Adrenal gland (tissue), 7 donors: ENCODE measurements around a stretch of chr6.

DNA sequence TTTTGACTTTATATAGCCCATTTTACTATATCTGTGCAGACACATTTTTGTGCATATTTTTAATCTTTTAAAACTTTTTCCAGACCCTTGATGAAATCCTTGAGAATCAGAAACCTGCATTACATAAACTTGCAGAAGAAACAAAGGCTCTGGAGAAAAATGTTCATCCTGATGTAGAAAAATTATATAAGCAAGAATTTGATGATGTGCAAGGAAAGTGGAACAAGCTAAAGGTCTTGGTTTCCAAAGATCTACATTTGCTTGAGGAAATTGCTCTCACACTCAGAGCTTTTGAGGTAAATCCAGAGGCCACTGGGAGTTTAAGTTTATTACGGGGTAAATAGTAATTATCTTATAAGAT lies 177.4 kb downstream of the UTRN start:
- PRO-cap, 3 experiments: no peak in any of the 3 experiments
- RAMPAGE, long total RNA, 4 experiments: no peak in any of the 4 experiments
- RRBS: no CpG with 5 or more reads among the region's 1 CpG

- PRO-cap, 3 experiments: no peak in any of the 3 experiments
- RAMPAGE, long total RNA, 4 experiments: no peak in any of the 4 experiments
- RRBS: no CpG with 5 or more reads among the region's 4 CpGs
Measured at GRCh38 chr6:144543254-144543779, 258.2 kb downstream of the UTRN start.

DNA sequence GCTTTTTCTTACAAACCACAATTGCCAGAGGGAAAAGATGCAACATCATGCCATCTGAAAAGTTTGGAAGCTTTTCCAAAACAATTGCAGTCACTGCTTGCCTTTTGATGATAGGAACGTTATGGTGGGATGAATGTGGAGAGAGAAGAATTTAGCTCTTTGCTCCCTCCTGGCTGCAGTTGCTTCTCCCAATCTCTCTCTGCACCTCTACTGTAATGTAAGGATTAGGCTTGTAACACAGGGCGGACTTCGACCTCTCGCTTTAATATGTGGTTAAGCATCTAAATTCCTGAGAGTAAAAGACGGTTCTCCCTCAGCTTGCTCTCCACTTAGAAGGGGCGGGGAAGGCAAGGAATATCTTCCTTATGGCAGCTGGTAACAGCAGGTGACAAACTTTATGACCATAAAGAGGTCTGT lies 376.1 kb downstream of the UTRN start:
- PRO-cap, 3 experiments: no peak in any of the 3 experiments
- RAMPAGE, long total RNA, 4 experiments: no peak in any of the 4 experiments
- RRBS: no CpG with 5 or more reads among the region's 6 CpGs

- PRO-cap, 3 experiments: no peak in any of the 3 experiments
- RAMPAGE, long total RNA, 4 experiments: no peak in any of the 4 experiments
- RRBS: no CpG with 5 or more reads among the region's 3 CpGs
Measured at GRCh38 chr6:144702635-144703640, 417.8 kb downstream of the UTRN start.

DNA sequence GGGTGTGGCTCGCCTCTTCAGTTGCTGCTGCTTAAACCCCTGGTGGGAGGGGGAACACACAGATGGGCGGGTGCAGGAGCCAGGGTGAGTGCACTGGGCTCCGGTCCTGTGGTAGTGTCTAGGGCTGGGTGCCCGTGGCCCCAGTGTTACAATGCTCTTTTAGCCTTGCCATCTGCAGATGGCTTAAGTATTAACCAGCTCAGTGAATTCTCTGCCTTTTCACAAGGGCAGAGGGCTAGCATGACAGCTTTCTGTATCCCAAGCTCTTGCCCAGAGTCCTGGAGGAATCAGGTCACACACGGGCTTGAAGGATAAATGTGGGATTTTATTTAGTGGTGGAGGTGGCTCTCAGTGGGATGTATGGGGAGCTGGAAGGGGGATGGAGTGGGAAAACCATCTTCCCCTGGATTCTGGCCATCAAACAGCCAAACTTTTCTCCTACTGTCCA lies 659.1 kb downstream of the EPM2A start:
- PRO-cap, 3 experiments: no peak in any of the 3 experiments
- RAMPAGE, long total RNA, 4 experiments: no peak in any of the 4 experiments
- RRBS: no CpG with 5 or more reads among the region's 5 CpGs

DNA sequence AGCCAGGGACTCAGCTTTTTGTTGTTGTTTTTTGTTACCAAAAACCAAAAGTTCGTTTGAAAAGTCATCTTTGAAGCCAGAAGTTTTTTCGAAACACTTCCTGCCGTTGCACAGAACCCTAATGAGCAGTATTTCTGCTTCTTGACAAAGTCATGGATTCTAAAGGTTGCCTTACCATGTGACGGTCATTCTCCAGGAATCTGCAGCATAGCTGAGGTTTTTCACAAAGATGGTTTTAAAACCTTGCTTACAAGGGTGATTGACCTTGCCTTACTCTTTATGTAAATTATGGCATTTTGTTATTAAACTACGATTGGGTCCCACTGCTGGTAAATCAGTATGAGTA lies 2.0 kb downstream of the RAB32 start:
- PRO-cap, 3 experiments: peak in 3 of 3 experiments; most common plus-strand start position 144 of the sequence (in 1); most common minus-strand start position 123 of the sequence (in 3)
- RAMPAGE, long total RNA, 4 experiments: no peak in any of the 4 experiments
- RRBS: no CpG with 5 or more reads among the region's 5 CpGs

DNA sequence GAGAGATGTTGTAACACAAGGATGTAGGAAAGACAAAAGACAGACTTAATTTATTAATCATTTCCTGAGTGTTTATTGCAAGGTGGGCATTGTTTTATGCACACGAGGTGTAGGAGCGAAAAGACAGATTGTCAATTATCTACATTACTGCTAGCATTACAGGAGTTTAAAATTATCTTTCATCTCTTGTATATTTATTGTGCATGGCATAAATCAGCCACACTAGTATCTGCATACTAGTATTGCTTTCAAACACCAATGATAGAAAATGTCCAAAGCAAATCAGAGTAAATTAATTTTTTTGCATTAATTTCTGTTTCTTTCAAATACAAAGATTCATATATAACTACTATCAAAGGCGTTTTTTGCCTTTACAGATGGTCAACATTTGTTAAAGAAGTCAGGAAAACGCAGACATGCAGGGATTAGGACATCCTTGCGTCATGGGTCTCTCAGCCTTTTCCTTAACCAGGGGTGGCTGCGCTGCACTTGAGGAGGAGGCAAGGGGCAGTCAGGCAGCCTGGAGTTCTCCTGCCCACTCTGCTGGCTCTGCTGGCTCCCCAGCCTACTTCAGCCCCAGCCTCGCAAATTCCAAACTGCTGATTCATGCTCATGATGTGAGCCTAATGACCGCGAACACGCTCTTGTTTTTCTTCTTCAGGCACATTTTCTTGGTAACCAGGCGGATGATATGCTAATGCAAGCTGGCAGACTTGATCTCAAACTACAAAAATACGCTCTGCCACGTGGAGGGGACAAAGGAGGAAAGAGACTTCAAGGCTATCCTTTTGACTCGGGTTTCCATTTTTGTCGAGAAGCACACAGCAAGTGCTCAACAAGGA lies 290.5 kb upstream of the STXBP5 start:
- PRO-cap, 3 experiments: peak in 3 of 3 experiments; most common plus-strand start position 488 of the sequence (in 2); most common minus-strand start position 545 of the sequence (in 3)
- RAMPAGE, long total RNA, 4 experiments: no peak in any of the 4 experiments
- RRBS: no CpG with 5 or more reads among the region's 15 CpGs

DNA sequence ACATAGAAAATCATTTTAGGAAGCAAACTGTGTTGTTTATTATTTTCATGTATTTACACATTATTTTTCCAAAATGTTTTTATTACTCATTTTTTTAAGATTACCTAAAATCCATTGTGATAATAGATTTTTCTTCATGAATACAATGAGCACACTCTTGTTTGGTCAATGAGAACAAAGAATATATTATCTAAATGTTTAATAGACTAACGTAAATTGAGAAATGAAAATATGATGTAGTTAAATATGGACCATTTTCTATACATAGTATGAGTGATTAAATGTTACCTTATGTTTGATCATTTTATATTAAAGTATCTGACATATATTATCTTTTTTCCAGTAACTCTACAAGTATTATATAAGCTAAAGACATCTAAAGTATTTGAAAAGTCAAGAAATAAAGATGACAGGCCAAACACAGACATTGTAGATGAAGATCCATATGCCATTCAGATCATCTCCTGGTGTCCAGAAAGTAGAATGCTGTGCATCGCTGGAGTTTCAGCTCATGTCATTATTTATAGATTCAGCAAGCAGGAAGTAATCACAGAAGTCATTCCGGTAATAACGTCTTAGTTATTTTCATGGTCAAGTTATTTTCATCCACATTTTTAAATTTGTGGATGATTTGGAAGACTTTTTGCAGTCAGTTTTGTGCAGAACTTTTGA lies 111.1 kb downstream of the STXBP5 start:
- PRO-cap, 3 experiments: no peak in any of the 3 experiments
- RAMPAGE, long total RNA, 4 experiments: no peak in any of the 4 experiments
- RRBS: no CpG with 5 or more reads among the region's 4 CpGs

DNA sequence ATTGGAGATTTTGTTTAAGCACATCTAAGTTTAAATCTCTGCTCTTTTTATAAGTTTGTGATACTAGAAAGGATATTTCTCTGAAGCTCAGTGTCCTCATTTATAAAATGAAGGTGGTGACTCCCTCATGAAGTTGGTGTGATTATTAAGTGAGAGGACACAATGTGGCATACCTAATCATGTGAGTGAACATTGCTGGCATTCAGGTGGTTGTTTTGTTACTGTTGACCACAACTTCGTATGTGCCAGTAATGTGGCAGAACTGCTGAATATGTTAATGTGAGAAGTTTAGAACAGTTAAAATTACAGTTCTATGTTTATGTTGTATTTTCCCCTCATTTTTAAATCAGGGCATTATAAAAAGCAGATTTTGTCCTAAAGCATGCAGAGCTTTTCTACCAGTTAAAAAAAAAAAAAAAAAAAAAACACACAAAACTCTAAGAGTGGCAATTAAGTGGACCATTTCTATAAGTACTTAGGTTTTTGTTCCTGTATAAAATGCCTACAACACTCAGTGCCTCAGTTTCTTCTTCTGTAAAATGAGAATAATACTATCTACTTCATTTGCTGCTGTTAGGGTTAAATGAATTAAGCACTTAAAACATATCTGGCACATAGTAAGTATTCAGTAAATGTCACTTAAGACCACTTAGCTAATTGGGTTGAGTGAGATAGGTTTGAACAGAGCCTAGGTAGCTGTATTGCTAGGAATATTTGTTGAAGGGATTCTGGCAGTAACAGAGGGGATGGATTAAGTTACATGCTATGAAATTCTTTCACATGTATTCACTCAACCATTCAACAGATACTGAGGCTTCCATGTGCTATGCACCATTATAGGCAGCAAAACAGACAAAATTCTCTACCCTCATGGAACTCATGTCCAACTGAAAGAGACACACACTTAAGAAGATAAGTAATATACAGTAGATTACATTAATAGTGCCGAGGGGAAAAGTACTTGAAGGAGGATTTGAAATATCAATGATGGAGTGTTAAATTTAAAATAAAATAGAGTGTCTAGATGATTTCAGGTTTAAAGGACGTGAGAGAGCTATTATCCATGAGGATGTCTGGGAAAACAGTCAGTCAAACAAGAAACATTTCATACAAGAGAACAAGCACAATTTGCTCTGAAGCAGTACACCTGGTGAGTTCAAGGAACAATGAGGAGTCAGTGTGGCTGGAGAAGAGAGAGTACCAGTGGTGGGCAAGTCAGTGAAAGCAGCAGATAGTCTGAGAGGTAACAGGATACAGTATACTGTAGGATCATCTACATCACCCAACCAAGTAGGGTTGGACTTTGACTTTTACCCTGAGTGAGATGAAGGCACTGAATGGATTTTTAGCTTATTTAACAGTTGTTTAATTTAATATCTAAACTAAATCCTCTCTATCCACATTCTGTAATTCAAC lies 127.7 kb downstream of the STXBP5 start:
- PRO-cap, 3 experiments: no peak in any of the 3 experiments
- RAMPAGE, long total RNA, 4 experiments: no peak in any of the 4 experiments
- RRBS: no CpG with 5 or more reads among the region's 3 CpGs

- PRO-cap, 3 experiments: no peak in any of the 3 experiments
- RAMPAGE, long total RNA, 4 experiments: start-site peak on the plus strand in 1 of 4 experiments, at chr6:147368345-147368372 at its widest, 5 reads per replicate
- RRBS: no CpG with 5 or more reads among the region's 4 CpGs
Measured at GRCh38 chr6:147367730-147368739, 140.5 kb upstream of the SAMD5 start.

GRCh38 chr6:148144906-148145262 lies 197.8 kb upstream of the SASH1 start:
- PRO-cap, 3 experiments: no peak in any of the 3 experiments
- RAMPAGE, long total RNA, 4 experiments: no peak in any of the 4 experiments
- RRBS: no CpG with 5 or more reads among the region's 5 CpGs

DNA sequence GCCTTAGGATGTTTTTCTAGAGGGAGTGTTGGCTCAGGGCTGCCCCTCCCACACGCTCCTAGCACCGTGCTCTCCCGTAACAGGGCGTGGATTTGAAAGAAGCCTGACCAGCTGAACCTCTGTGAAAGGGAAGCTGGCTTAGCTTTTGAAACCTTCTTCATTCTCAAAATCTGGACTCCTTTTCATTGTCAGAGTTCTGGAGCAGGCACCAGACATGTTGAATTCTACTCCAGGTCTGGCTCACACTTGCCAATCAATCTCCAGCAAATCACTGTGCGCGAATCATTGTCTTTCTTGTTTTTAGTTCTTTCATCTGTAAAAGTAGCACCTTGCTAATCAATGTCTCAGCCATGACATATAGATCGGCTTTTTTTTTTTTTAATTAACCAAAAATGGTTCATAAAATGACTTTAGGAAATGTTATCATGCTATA lies 103.3 kb upstream of the SASH1 start:
- PRO-cap, 3 experiments: no peak in any of the 3 experiments
- RAMPAGE, long total RNA, 4 experiments: no peak in any of the 4 experiments
- RRBS: no CpG with 5 or more reads among the region's 7 CpGs

- PRO-cap, 3 experiments: no peak in any of the 3 experiments
- RAMPAGE, long total RNA, 4 experiments: no peak in any of the 4 experiments
- RRBS: 95% methylated on average over 4 of the region's 23 CpGs
Measured at GRCh38 chr6:148520040-148520662, 177.5 kb downstream of the SASH1 start.

DNA sequence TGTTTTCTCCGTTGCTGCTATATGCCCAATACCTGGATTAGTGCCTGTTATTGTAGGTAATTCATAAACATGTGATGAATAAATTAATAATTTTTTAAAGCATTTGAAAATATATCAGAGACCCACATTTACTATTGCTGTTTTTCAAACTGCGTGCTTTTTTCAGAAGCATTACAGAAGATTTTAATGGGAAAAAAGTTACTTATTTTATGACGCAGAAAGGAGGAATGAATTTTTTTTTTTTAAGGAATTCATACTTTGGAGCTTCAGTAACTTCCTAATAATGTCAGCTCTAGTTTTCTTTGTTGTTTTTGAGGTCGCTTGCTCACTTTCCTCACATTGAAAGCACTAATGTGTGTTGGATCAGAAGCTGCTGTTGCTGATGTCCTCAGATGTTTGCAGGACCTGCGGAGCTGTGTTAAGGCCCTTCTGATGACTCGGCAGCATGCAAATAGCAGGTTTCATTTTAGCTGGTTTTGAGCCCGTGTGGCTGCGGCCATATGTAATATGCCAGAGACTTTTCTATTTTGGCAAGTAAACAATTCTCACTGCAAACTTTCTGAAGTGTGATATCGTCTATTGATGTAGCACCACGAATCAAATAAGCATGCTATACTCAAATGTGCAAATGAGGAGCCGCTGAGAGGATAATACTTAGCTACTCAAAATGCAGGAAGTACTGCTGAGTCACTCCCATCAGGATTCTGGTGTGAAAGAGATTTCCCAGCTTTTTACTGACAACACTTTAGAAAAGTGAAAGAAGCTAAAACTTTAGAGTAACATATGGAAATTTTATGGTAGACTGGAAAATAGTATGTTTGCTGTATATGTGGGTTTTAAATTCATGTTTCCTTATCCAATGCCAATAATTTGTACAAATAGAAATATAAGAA lies 187.8 kb downstream of the SASH1 start:
- PRO-cap, 3 experiments: no peak in any of the 3 experiments
- RAMPAGE, long total RNA, 4 experiments: no peak in any of the 4 experiments
- RRBS: no CpG with 5 or more reads among the region's 11 CpGs

GRCh38 chr6:148758325-148759075 lies 11.7 kb downstream of the UST start:
- PRO-cap, 3 experiments: peak in 2 of 3 experiments; most common plus-strand start chr6:148758645 (in 2); most common minus-strand start chr6:148758472 (in 1)
- RAMPAGE, long total RNA, 4 experiments: no peak in any of the 4 experiments
- RRBS: no CpG with 5 or more reads among the region's 11 CpGs

DNA sequence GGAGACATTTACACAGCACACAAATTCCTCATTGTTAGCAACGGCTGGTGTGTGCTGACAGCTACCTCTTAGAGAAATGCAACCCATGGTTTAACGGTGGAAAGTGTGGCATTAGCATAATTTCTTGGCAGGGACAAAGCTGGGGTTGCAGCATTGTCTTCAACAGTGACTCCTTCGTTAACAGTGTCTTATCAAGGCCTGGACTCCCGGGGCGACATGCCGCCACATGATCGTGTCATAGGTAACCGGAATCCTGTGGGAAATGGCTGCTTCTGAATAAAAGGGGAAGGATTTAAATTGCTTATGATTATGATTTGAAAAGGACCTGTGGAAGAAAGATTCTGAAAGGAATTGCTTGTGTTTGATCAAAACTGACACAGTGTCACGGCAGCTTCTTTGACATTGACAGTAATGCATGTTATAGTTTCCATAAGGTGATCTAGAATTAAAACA lies 128.0 kb downstream of the UST start:
- PRO-cap, 3 experiments: no peak in any of the 3 experiments
- RAMPAGE, long total RNA, 4 experiments: no peak in any of the 4 experiments
- RRBS: 17% methylated on average over 4 of the region's 9 CpGs

DNA sequence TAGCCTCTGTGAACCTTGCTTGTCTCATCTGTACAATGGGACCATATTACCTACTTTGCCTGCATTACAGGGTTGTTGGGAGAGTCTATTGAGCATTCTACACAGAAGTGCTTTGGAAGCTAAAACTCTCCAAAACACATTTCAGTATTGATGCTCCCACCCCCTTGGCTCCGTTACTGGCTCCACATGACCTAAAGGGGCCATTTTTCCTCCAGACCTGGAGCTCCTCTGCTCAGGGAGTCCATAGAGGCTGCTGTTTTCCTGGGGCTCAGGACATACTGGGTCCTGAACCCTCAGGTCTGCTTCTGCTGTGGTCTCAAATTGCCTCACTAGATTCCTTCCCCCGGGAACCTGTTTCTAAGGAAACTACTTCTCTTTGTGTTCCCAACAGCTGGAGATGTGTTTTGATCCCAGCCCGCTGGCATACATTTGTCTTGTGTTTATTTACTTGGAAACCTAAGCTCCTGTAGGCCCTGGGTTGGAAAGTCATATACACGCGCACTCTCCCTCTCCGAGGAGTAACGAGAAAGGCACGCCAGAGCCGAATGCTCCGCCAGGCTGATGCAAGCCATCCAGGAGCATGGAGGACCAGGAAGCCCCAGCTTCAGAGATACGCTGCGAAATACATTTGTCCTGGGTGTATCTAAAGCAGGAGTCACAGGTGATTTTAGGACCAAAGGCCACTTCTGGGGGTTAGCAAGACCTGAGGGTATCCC lies 222.8 kb downstream of the UST start:
- PRO-cap, 3 experiments: no peak in any of the 3 experiments
- RAMPAGE, long total RNA, 4 experiments: no peak in any of the 4 experiments
- RRBS: no CpG with 5 or more reads among the region's 12 CpGs

DNA sequence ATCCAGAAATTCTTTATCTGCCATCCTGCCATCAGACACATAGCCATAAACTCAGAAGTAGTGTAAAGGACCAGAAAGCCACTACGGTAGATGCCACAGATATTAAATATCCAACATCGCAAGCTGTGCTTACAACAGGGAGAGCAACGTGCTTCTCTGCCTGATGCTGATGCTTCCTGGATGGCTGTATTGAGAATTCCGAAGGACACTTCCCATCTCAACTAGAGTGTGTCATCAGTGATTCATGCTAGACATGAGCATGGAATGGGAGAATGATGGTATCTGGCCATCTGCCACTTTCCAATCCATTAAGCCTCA lies 265.1 kb downstream of the UST start:
- PRO-cap, 3 experiments: peak in 3 of 3 experiments; most common minus-strand start position 188 of the sequence (in 3)
- RAMPAGE, long total RNA, 4 experiments: no peak in any of the 4 experiments
- RRBS: no CpG with 5 or more reads among the region's 4 CpGs

- PRO-cap, 3 experiments: no peak in any of the 3 experiments
- RAMPAGE, long total RNA, 4 experiments: no peak in any of the 4 experiments
- RRBS: no CpG with 5 or more reads among the region's 10 CpGs
Measured at GRCh38 chr6:149169061-149169567, 148.4 kb upstream of the TAB2 start.

DNA sequence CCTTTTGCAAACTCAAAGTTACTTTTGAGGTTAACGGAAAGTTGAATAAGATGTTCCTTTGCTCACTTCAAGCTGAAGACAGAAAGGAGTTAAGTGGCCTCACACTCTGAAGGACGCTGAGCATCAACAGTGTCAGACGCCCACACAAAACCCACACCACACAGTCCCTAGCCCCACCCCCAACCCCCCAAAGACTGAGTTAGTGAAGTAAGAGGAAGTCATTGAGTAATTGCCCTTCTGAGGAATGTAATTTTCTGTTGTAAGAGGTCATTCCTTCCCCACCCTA lies 45.8 kb upstream of the TAB2 start:
- PRO-cap, 3 experiments: no peak in any of the 3 experiments
- RAMPAGE, long total RNA, 4 experiments: no peak in any of the 4 experiments
- RRBS: no CpG with 5 or more reads among the region's 3 CpGs